Measurements from ENCODE around the genes GCLM, ABCD3 and SLC44A3.

DNA sequence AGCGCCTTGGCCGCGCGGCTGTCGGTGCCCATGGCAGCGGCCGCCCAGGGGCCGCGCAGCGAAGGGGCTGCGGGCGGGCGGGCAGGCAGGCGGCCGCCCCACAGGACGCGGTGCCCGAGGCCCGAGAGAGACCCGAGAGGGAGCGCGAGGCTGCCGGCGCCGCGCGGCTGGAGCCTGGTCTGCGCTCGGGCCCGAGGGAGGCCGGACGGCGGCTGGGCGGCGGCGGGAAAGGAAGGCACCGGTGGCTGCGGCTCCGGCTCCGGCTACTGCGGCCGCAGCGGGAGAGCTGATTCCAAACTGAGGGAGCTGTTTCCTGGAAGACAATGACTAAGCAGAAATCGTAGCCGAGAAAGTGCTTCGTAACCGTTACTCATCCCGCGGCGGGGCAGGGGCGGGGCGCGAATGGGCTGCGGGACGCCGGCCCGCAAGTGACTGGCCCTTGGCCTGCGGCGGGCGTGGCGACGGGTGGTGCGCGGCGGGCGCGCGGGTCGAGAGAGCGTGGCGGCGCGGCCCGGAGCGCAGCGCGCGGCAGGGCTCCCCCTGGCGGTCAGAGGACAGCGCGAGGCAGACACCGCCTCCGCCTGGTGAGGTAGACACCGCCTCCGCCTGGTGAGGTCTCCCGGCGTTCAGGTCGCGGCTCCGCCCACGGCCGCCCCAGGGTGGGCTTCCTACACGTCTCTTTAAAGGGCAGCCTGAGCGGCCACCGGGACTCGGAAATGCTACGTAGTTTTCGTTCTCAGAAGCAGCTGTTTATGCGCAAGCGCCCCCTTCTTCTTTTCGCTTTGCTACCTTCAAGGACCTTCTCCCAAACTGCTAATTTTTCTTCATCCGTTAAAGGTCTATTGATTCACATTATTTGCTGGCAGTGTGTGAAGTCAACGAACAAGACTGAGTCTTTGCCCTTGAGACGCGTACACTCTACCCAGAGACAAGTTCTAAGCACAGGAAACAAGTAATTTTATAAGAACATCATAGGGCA, at the start of gene GCLM:
Gene GCLM, minus strand, starts transcription at position 299 of the 979 bp plus-strand sequence.
- PRO-cap: bidirectional peak, plus-strand start at position 468 of the sequence, minus-strand start at position 299 of the sequence

DNA sequence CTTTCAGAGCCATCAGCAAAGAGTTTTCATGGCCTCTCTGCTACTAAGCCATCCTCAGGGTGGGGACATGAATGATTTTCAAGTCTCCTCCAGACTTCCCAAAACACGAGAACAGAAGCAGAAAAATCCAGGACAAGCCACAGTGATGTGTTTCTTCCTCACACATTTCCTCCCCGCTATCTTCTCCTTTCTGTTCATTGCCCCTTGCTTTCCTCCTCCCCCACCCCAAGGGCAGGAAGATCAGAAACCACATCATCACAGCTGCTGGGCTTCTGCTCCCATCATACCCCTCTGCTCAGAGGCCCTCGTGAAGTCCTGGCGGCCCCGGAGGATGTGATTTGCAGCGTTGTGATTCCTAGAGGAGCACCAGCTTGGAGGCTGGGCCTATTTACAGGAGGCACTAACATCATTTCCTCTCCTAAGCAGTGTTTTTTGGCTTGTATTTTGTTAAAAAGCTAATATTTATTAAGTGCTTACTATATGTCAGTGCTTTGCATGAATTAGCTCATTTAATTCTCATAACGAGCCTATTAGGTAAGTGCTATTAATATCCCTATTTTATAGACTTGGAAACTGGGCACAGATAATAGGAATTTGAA, 47.8 kb downstream of the ABCA4 start:
- PRO-cap: no peak

DNA sequence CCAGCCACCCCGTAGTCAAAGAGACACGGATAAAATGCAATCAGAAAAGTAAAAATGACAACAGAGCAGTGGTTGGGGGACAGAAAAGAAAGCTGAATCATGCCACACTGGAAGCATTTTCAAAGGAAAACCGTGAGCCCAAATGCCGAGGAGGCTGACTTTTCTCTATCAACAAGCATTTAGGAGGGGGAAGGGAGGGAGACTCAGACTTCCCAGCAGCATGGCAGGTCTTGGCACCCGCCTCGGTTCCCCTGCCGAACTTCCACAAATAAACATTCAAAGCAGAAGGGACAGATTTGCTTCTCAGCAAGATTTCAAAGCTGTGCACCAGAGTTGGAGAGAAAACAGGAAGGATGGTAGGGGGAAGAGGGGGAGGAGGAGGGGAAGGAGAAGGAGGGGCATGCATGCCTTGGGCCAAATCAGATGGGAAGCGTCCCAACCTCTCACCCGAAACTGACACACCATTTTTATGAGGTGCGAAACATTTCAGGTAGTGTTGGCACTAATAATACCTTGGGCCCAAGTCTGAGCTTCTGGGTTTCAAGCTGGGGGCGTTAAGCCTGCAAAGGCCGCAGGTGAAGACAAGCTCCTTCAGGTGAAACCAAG, 26.5 kb downstream of the ABCA4 start:
- PRO-cap: no peak

GRCh38 chr1:94095859-94096538, 24.9 kb downstream of the ABCA4 start:
- PRO-cap: no peak

DNA sequence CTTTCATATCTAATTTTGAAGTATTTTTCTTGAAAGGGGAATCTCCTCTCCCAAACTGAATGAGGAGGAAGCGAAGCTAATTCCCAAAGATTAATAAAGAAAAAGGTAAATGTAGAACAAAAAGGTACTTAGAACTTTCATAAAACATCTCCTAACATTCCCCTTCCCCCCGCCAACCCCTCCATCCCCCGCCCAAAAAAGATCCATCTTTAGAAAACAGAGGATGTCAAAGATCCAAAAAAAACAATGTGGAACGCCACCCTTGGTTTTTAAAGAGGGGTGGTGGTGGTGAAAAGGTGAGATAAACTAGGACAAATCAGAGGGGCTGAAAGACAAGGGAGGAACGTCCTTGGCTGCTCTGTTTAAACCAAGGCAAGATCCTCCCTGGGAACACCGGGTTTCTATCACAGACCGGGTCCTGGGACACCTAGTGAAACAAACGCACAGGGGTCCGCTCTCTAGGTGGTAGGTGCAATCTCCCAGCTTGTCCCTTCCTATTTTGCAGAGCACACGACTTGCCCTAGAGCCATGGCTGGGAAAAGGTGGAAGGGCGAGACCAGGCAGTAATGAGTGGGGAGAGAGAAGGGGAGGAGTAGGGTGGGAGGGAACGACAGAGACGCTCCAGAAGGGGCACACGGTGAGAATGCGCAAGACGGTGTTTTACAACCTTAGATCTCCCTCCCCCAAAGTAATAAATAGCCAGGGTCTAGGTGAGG, 9.1 kb upstream of the ARHGAP29 start:
- PRO-cap: unidirectional peak, plus-strand start at position 624 of the sequence

- PRO-cap: no peak
Observed at GRCh38 chr1:94300026-94300759, 62.8 kb upstream of the ARHGAP29 start.

- PRO-cap: no peak
Observed at GRCh38 chr1:94322571-94323325, 85.4 kb upstream of the ARHGAP29 start.

DNA sequence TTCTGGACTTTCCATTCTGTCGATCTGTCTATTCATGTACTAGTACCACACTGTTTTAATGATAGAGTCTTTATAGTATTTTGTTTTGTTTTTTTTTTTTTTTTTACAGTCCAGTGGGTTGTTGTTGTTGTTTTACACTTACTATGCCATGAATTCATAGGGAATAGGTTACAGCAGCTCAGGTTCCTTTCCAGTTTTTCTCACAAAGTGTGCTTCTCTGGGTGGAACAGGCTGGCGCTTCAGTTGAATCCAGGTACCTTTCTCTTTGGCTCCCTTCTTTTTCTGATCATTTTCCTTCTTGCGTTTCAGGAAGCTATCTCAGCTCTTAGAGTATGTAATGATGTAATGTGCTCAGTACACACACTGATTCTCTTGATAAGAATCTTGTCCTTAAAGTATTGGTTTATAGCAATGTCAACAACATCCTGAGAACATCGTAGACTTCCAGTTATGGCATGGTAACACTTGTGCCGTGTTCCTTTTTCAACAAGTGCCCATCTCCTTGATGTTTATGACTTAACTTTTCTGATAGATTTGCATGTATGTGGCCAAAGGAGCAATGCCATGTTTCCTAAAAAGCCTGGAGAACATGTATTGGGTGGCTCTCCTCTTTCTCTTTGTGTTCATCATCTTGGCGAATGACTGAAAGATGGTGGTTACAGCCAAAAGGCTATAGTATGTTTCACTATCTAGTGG, 11.8 kb upstream of the ABCD3 start:
- PRO-cap: no peak

GRCh38 chr1:94417879-94418584, at the start of gene ABCD3:
ABCD3 (plus strand) TSS chr1:94418389.
- PRO-cap: bidirectional peak, plus-strand start at chr1:94418318, minus-strand start at chr1:94418218

GRCh38 chr1:94479500-94479991, 61.4 kb downstream of the ABCD3 start:
- PRO-cap: no peak

- PRO-cap: no peak
Observed at GRCh38 chr1:94539600-94540126, 1.9 kb downstream of the F3 start.

- PRO-cap: no peak
Observed at GRCh38 chr1:94654098-94654405, 112.5 kb upstream of the F3 start.

DNA sequence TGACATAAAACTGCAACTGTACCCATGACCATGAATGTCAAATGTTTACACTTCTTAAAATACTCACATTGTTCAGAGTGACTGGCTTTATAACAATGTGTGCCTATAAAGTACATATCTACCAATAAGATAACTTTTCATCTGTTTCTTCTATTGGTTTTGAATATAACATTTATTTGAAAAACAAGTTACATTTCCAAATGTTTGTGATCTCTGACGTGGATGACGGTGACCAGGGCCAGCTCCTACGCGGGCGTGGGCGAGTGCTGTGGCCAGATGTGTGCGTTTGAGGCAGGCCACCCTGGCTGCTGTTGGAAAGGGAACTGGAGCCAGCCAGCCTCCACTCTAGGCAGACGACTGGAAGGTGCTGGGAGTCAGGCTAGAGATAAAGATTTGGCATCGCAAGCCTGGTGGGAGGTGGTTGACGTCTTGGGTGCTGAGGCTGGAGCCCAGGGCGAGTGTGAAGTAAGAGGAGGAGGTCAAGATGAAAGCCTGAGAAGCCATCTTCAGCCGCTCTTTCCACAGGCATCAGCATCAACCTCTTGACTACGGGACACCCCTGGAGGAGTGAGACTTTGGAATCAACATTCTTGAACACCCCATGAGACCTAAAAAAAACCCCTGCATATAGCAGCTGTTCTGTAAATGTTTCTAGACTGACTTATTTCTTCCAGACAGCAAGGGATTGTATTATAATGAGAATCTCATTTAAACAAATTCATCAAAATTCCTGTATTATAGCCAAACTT, 112.7 kb upstream of the SLC44A3 start:
- PRO-cap: no peak

GRCh38 chr1:94754562-94754822, 65.7 kb upstream of the SLC44A3 start:
- PRO-cap: no peak

DNA sequence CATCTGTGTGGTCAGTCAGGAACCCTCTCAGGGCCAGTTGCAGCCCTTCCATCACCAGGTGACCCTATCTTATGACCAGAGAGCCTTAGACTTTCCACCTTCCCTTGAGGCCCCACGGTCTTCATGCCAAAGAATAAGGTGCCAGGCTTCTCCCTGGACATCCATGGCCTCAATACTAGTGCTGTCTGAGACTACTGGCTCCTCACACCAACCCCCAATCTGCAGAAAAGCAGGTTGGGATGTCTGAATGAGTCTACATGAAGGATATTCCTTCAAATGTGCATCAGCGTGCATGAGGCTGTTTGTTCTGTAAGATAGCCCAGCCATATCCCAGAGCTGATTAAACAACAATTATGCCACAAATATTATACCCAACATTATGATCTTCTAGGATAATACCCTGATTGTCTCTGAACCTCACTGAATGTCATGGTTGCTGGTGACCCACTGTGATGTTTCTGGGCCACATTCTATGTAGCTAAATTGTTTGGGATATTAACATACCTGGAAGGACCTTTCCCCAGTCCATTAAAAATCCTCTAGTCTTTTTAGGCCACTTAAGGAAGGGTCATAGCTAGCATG, 51.0 kb upstream of the SLC44A3 start:
- PRO-cap: no peak

GRCh38 chr1:94819658-94820835, at the start of gene SLC44A3:
SLC44A3 (plus strand) TSS chr1:94820357.
- PRO-cap: no peak

- PRO-cap: no peak
Observed at GRCh38 chr1:94895530-94896119, 31.3 kb downstream of the CNN3 start.

DNA sequence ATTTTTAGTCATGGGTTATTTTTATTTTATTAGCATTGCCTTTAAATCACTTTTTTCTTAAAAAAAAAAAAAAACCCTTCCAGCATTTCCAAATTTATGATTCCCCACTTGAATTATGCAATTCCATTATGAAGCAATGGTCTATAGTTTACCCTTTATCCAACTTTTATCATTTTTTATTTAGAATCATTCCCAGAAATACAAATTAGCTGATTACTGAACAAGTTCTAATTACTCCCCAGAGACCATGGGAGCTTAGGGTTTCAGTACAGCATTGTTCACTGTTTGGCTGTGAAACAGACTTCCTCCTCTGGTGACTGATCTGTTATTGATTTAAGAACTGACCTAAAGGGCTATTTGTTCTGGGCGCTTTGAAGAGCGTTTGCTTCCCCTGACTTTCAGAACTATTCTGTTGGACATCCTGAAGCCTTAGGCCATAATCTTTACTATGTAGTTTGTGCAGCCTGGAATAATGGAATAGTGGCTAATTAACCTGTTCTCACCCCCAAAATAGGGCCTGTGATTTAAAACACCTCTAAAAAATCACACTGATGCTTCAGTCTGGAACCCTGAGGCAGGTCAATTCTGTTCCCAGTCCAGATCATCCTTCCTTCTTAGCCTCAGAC, 58.8 kb downstream of the ALG14 start:
- PRO-cap: no peak

GRCh38 chr1:95095692-95097015, 21.0 kb upstream of the TLCD4 start:
- PRO-cap: no peak

DNA sequence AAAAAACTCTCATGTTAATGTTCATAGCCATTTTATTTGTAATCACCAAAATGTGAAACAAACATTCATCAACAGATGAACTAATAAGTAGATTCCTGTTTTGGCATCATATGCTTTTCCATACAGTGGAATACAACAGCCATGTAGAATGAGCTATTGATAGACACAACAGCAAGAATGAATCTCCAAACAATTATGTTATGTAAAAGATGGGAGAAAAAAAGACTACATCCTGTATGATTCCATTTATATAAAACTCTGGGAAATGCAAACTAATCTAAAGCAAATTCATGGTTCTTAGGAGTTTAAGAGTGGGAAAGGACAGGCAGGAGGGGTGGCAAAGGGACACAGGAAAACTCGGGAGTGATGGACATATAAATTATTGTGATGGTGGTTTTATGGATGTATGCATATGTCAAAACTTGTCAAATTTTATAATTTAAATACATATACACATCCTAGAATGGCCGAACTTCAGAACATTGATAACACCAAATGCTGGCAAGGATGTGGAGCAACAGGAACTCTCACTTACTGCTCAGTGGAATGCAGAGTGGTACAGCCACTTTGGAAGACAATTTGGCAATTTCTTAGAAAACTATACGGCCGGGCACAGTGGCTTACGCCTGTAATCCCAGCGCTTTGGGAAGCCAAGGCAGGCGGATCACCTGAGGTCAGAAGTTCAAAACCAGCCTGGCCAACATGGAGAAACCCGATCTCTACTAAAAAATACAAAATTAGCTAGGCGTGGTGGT, 34.1 kb downstream of the PTBP2 start:
- PRO-cap: no peak

Data from left common carotid artery plus branches (tissue), 1 donor.